WTC11 (cell line): ENCODE measurements around the gene FBXL22.

DNA sequence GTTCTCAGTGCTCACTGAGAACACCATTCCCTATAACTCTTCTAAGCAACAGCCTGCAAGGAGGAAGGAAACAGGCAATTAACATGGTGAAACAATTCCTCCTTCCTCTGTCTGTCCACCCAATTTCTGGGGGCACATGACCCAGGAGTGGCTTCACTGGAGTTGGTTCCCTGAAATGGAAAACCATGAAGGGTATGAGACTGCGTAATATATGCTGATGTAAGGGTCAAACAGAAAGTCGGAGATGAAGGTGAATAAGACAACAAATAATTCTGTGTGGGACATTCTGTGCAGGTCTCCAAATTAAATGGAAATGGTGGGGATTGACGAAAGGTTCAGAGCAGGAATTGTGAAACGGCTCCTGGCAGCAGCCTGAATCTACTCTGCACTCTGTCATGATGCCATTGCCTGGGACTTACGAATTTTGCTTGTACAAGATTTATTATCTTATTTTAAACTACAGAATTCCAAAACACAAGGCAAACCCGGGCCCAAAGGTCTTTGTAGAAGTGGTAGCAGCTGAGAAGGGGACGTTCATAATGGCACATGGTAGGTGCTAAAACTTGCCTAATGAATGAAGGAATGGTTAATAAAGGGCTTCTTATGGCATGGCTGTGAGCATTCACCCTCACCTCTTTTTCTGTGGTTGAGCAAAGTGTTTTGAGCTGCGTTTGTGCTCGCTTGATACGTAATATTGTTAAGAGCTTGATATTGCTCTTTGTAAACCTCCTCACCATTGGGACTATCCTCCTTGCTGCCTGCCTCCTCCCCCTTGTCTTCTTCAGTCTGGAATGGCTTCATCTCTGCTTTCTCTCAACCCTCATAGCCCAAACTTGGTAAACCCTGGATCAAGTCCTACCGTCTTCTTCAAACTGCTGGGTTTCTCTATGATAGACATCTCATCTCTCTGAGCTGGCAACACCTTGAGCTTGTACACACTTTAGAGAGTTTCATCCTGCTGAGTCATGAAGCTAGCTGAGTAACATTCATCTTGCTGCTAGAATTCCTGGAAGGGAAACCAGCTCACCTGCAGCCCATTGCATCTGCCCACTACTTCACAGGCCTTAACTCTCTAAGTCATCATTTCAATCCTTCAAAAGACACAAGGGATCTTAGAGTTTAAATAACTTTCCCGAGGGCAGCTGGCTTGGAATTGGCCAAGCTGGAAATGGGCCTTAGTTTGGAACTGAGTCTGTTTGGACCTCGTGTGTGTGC lies 175.1 kb upstream of the RORA start:
- PRO-cap: no peak

- PRO-cap: no peak
Measured at GRCh38 chr15:62281669-62282154, 108.6 kb upstream of the TLN2 start.

GRCh38 chr15:62589535-62590040 lies 199.2 kb downstream of the TLN2 start:
- PRO-cap: no peak

- PRO-cap: no peak
Measured at GRCh38 chr15:62624825-62625803, 234.8 kb downstream of the TLN2 start.

- PRO-cap: no peak
Measured at GRCh38 chr15:62755263-62755829, 287.2 kb upstream of the TPM1 start.

DNA sequence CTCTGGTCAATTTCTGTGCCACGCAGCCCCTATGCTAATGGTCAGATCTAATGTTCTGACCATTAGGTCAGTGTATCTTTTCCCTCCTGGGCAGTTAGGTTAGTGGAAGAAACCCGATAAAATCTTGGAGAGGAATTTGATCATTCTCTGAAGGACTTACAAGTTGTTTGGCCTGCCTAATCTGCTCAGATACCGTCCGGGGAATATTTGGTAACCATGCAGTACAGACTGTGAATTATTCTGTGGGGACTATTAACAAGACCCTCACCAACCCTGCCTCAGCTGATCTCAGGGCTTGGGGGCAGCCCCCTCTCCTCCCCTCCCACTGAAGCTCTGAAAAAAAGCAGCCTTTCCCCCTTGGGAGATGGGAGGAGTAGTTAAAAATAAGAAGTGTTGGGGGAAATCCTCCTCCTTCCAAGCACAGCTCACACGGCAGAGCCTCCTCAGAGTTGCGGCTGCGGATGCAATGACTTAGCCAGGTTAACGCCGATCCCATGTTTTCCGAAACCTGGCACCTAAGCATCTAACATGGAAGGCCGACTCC lies 1.3 kb upstream of the TPM1 start:
- PRO-cap: unidirectional peak, plus-strand start at position 446 of the sequence

DNA sequence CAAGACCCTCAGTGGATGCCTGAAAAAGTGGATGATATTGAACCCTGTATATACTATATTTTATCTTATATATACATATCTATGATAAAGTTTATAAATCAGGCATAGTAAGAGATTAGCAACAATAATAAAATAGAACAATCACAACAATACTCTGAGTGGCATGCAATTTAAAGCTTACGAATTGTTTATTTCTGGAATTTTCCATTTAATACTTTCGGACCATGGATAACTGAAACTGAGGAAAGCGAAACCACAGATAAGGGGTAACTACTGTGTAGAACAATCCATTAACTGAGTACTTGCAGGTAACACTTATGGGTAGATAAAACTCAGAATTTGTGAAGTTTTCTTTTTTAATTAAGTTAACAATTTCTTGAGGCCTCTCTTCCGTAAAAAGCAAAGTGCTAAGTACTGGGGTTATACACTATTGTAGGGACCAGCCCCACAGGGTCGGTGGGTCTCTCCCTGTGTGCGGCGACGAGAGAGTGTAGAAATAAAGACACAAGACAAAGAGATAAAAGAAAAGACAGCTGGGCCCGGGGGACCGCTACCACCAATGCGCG lies 1.4 kb downstream of the LACTB start:
- PRO-cap: no peak

GRCh38 chr15:63217316-63217532 lies 27.8 kb downstream of the RAB8B start:
- PRO-cap: no peak

- PRO-cap: no peak
Measured at GRCh38 chr15:63218959-63219369, 29.6 kb downstream of the RAB8B start.

DNA sequence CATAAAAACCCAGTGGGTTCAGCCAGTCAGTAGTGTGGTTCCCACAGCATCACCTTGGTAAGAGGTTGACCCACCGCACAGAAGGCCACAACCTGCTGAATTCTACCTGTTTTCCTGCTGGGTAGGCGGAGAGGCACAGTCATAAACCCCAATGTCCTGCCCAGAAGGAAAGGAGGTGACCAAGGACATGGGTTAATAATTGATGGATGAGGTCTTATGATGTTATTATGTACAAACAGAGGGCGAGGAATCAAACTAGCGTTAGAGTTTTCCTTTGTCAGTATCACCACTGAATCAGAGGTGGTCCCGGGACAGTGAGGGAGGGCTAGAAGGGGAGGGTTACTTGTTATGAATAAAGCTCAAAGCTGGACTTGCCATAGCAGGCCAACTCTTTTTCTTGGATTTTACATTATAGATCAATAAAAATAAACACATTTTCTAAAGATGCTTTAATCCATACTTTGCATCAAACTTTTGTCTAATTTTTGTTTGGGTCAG lies 27.7 kb downstream of the CA12 start:
- PRO-cap: no peak

- PRO-cap: no peak
Measured at GRCh38 chr15:63355410-63355696, 26.3 kb downstream of the CA12 start.

- PRO-cap: no peak
Measured at GRCh38 chr15:63510442-63510993, 6.1 kb downstream of the USP3 start.

DNA sequence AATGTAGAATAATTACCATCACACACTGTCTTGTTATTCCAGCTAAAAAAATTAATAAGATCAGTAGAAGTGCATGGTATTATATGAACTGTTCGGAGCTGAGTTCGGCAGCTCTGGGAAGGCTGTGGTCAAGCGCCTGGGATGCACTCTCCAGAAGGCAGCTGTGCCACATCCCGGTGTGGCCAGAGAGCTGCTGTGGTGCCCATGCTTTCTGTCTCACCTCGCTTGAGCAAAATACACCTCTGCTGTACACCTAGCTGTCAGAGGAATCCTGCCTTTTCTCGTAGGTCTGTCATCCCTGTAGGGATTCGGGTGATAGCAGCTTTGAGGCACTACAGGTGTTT lies 33.9 kb upstream of the FBXL22 start:
- PRO-cap: no peak

GRCh38 chr15:63571592-63572582 lies 25.3 kb upstream of the FBXL22 start:
- PRO-cap: no peak

DNA sequence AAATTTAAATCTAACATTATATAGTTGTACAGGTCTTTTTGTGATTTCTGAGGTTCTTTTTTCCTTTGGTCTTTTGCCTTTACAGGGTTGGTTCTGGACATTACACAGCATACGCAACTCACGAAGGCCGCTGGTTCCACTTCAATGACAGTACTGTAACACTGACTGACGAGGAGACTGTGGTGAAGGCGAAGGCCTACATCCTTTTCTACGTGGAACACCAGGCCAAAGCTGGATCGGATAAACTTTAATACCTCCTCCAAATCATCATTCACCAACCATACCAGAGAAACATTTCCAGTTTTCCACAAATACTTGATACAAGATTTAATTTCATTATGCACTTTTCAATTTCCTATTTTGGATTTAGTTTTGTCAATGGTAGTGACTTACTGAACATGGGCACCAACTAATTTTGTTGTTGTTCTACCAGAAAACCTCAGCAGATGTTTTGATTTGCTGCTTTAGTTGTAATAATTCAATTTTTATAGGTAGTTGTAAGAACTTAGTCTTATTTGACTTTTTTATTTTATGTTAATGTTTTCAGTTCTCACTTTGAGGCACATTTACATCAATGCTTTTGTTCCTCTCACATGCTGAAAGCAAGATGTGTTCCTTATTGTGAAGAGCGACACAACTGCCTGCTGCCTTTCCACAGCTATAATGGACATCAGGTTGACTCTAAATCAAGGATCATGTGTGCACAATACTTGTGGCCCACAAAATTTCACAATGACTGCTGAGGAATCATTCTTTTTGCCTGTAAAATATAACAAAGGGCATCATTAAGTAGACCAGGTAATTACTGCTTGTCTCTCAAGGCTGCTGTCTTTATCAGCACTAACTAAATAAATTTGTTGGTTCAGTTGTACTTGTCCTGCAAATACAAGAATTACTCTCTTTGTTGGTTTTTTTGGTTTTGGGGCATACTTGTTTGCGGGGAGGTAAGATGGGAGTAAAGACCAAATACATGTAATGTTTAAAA lies 6.3 kb upstream of the FBXL22 start:
- PRO-cap: no peak

- PRO-cap: no peak
Measured at GRCh38 chr15:63596618-63597801, at the start of gene FBXL22. Gene FBXL22 (plus strand): TSS chr15:63597387.

- PRO-cap: no peak
Measured at GRCh38 chr15:63621319-63622385, 24.5 kb downstream of the FBXL22 start.

DNA sequence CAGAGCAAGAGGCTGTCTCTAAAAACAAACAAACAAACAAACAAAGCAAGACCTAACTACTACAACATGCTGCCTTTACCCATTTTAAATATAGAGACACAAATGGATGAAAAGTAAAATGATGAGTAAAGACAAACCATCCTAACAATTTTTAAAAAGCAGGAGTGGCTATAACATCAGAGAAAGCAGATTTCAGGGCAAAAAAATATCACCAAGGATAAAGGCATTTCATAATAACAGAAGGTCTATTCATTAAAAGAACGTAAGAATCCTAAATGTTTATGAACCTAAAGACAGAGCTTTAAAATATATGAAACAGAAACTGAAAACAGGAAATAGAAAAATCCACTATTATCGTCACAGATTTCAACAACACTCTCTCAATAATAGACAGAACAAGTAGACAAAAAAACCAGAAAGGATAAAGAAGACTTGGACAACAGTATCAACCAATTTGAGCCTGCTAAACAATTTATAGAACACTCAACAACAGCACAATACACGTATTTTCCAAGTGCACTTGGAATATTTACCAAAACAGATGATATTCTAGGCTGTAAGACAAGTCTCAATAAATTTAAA lies 71.4 kb downstream of the FBXL22 start:
- PRO-cap: no peak

- PRO-cap: no peak
Measured at GRCh38 chr15:63978667-63979275, 67.5 kb downstream of the DAPK2 start.

DNA sequence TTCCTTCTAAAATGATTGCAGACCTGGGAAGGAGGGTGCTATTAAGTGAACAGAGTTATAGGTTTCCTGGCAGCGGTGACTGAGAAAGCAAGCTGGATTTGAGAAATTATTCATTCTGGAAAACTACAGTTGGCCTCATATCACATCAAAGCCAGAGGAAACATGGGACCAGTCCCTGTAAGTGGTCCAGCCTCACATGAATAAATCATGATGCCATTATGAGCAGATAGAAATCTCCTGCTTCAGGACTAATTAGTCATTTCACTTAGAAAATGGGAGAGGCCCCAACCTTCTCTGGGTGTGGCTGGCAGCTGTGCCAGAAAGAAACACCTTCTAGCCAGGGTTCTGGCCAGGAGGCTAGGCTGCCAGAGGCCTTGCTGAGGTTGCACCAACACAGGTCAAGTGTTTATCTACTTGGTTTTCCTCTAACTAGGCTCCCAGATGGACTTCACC lies 32.6 kb downstream of the DAPK2 start:
- PRO-cap: no peak